Parotid gland (tissue), 1 donor: ENCODE data around the genes TEX53 and MEGF9.

- PRO-cap = no peak
Observed at GRCh38 chr9:114328165-114328769, 1.4 kb upstream of the ORM2 start.

GRCh38 chr9:114335919-114337031, 6.6 kb downstream of the ORM2 start:
- PRO-cap = no peak

GRCh38 chr9:114396613-114397454, 9.1 kb upstream of the AKNA start:
- PRO-cap = no peak

DNA sequence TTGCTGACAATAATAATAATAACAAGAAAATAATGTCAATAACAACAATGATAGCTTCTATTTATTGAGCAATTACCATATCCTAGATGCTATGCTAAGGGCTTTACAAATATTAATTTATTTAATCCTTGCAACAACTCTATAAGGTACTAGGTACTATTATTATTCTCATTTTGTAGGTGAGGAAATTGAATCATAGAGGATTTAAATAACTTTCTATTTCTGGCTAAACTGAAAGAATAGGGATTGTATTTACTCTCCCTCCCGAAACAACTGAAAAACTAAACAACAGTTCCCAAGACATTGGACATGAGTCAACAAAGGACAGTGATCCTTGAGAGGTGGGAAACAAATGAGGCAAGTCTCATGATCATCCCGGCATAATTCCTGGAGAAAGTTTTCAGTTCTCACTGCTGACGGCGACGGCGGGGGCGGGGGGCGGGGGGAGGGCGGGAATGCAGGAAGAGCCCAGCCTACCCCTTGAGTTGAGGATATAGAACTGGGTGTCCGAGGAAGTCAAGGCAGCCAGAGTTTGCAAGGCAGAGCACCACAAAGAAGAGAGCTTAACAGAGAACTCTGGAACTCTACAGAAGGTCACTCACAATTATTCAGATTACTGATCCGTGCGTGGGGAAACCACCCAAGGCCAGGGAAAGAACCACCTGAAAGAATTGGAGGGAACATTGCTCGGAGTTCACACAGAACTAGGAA, 27.3 kb upstream of the WHRN start:
- PRO-cap = unidirectional peak, plus-strand start at position 519 of the sequence

DNA sequence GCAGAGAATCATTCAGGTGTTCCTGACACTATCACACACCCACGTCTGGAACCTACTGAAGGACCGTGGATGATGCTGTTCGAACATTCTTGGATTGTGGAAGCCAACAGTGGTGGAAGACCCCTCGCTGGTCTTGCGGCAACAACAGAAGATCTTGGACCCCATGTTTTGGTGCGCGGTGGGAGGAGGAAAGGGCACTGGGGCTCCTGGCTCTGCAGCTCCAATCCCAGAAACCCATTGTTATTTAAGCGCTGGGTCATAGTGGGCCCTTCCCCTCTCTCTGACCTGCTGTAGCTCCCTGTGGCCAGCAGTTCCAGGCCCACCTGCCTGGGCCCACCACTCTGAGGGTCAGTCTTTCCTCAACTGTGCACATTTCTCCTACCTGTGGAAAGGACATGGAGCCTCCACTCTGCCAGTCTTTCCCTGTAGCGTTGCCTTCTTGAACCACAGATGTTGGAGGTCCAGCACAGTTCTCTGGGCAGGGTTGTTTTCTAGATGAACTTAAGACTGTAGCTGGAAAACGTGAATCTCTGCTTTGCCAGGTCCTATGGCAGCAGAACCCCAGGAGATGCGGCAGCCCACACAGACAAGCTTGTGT, at the start of gene TEX53:
Gene TEX53 (minus strand): TSS at position 196 of the 598 bp plus-strand sequence.
- PRO-cap = no peak

DNA sequence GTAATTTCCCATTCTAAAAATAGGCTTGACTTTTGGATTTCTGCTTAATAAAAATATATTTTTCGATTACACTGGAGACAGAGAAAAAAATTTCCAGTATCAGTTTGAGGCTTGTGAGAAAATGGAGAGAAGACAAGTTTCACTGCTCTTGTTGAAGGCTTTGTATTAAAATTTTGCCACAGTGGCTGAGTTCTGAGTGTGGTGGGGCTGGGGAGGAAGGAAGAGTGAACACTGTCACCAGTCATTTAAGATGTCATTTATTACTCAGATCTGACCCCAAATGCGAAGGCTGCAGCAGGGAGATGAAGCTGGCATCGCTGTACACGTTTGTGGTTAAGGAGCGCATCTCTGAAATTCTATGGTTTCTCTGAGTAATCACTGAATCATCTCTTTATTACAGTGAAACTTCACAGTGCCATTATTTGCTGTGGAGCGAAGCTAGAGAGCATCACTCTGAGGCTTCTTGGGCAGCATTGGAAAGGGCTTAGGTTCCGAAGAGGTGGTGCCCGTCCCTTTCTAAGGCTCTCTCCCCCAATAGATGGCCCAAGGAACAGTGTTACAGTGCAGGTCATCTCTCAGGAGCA, 9.0 kb upstream of the TEX48 start:
- PRO-cap = no peak

- PRO-cap = no peak
Observed at GRCh38 chr9:114898534-114899212, 31.7 kb downstream of the TNFSF8 start.

- PRO-cap = no peak
Observed at GRCh38 chr9:114908021-114908830, 22.2 kb downstream of the TNFSF8 start.

DNA sequence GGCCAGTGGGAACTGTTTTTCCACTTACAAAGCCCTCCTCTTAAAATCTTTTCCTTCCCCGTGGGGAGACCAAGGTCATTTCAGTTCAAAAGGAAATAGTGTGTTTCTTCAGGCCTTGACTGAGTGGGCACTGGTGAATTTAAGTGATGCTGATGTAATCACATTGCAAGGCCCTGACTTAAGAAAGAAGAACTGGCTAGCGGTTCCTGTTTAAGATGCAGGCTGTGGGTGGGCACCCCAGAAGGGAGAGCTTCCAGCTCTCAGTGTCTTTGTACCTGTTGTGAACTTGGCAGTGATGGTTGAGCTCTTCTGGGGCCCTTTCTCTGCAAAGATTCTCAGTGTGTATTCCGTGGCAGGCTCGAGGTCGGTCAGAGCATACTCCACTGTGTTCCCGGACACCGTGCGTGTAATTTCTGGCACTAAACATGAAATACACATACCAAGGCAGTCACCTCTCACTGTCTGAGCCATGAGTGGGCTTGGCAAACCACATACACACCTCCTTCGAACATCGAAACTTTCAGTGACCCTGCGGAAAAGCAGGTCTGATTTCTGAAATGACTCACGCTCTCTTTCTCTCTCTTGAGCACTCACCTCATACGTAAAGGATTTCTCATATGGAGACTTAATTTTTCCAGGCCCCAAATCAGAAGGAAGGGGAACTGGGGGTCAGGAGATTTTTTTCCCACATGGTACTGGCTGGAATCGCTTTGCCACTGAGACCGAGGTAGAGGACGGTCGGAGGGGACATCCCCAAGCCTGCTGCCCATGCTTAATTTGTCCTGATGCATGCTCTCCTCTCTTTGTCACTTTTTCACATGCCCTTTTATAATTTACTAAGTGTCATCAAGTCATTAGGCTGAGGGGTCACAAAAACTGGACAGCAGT, 81.9 kb downstream of the TNC start:
- PRO-cap = no peak

GRCh38 chr9:116571686-116572541, 115.2 kb upstream of the TRIM32 start:
- PRO-cap = no peak

GRCh38 chr9:116919531-116919869, 232.4 kb downstream of the TRIM32 start:
- PRO-cap = no peak

GRCh38 chr9:117487597-117488270, 72.9 kb upstream of the ASTN2 start:
- PRO-cap = no peak

DNA sequence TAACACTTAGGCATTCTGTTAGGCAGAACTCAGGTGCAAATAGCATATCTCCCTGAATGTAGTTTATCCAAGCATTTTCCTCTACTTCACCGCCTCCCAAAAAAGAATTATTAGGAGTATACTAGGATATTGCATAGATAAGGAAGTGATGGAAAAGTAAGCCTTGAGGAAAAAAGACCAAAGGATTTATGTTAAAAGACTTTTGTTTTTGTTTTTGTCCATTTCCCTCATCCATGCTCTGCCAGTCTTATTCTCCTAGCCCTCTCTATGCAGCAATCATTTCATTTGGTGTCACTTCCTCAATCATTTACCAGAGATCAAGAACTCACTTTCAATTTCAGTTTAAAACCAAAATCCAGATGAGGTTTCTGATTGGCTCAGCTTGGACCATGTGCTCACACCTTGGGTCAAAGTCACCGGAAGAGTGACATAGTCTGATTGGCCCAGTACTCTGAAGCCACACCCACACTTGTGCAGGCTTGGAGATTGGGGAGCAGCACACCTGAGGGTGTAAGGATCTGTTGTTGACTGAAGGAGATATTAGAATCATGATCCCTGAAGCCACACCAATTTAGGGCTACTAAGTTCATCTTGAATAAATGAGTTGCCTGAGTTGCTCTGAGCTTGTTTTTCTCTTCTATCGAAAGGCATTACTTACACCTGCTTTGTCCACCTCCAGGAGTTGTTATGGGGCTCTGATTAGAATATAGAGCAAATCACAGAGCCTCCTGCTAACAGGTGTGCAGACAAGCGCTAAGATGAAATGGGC, 79.6 kb downstream of the TLR4 start:
- PRO-cap = no peak

DNA sequence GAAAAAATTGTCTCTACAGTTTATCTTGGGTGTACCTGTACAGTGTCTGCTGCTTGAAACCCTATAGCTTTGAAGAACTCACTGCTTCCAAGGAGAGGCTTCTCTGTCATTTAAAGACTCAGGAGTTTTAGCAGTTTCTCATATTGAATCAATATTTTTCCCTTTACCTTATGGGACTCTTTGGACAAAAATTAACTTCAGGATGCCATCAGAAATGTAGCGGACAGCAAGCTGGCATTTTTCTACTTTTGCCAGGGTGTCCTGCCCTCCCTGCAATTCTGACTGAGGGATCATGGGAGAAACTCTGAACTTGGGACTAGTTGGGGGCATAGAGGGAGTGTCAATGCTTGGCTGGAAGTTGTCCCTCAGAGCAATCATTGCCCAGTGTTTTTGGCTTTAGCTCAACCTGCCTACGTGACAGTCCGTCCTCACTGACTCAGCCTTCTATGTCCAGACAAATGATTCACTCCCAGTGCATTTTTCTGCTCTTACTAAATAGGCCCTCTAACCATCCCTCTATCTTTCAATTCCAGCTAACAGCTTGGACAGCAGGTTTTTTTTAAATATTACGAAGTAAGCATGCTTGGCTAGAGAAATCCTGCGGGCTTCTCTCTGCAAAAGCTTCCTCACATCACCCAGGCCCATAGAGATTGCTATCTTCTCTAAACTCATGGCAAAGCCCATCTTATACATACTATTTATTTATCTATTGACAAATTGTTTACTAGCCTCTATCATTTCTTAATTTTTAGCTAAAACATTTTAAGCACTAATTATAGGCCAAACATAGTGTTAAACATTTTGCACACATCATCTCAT, 627.4 kb downstream of the TLR4 start:
- PRO-cap = no peak

DNA sequence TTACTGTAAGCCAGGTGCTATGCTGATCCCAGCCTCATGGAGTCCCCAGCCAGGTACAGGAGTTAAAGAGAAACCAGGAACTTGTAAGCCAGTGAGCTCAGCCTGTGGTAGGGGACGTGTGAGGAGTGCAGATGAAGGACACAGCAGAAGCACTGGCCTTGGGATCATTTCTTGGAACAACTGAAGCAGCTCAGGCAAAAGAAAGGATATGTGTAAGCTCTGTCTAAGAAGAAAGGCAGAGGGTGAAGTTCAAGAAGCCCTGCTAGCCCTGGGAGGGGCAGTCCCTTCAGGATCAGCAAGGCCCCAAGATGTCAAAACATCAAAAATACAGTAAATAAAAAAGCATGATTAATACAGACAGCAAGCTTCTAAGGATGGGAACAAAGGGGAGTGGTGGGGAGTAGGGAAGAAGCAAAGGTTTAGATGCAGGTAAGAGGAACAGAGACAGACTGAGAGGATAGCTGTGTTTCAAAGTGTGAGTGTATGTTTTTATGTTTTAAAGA, 193.1 kb upstream of the BRINP1 start:
- PRO-cap = no peak

GRCh38 chr9:120443056-120443890, 136.7 kb downstream of the CDK5RAP2 start:
- PRO-cap = no peak

- PRO-cap = no peak
Observed at GRCh38 chr9:120477249-120477541, 102.8 kb downstream of the CDK5RAP2 start.

- PRO-cap = no peak
Observed at GRCh38 chr9:120538820-120539227, 41.1 kb downstream of the CDK5RAP2 start.

GRCh38 chr9:120648045-120648868, 66.0 kb downstream of the MEGF9 start:
- PRO-cap = no peak

- PRO-cap = bidirectional peak, plus-strand start at chr9:120714634, minus-strand start at chr9:120714470
Observed at GRCh38 chr9:120714141-120715111, at the start of gene MEGF9. Gene MEGF9 (minus strand): TSS chr9:120714470.